AG09319 (cell line): ENCODE results near the gene NAT10.

DNA sequence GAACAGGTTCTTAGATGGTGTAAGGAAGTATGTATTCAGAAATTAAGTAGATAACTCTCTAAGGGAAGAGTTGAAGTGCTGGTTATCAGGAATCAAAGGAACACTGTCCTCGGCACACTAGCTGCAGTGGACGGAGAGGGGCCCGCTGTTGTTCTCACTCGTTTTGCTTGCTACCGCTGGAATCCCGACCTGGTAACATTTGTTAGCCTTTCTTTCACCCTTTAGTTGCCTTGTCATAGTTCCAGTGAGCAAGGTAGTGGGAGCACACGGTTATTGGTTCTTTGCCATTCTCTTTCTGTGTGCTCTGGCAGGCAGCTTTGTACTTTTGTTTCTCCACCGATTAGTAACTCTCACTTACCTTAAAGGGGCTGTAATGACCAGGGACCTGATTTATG lies 1.7 kb downstream of the DEPDC7 start:
- RRBS = no CpG with 5 or more reads among the region's 8 CpGs

DNA sequence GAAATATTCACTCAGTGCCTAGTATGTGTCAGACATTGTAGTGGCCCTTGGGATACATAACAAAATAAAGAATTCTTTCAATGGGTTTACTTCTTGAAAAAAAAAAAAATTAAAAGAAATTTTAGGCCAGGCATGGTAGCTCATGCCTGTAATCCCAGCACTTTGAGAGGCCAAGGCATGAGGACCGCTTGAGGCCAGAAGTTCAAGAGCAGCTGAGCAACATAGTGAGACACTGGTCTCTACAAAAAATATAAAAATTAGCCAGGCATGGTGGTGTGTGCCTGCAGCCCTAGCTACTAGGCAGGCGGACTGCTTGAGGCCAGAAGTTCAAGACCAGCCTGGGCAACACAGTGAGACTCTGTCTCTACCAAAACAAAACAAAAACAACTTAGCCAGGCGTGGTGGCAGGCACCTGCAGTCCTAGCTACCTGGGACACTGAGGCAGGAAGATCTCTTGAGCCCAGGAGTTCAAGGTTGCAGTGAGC lies 14.5 kb downstream of the CSTF3 start:
- RRBS = no CpG with 5 or more reads among the region's 3 CpGs

DNA sequence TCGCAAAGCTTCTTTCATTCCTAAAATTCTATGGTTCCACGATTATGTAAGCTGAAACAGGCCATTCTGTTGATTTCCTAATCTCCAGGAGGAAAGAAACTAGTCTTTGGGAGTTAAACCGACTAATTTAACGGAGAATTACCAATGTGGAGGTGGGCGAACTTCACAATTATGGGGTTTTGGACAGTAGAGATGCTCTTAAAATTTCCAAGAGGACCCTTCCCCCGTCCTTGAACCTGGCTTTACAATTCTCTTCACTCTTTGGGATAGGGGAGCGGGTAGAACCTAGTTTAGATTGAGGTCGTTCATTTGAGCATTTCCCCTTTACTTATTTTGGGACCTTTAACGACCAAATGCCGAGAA lies 599 bp upstream of the HIPK3 start:
- RRBS = no CpG with 5 or more reads among the region's 10 CpGs

GRCh38 chr11:33736126-33736295 lies 212 bp downstream of the CD59 start:
- RRBS = under 1% methylated on average over 10 of the region's 17 CpGs

DNA sequence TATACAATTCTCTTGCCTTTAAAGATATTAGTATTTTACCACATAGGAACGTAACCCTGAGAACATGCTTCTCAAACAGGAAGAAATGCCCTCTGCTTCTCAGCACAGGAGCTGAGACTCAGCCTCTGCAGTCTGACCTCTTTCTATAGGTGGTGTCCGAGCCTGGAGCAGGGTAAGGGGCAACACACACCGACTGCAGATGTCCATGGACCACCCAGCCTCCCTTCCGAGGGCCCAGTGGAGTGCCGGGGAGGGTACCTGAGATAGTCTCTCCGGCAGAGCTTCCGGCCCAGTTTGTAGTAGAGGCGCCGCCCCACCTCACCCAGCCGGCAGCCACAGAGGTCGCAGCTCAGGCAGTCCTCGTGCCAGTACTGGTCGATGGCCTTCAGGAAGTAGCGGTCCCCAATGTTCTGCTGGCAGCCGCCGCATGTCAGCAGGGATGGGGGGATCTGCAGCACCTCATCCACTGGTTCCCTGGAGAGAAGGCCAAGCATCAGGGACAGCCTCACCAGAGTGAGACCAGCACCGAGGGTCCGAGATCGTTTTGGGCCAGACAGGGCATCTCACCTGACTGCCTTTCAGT lies 27.4 kb downstream of the LMO2 start:
- RRBS = 94% methylated on average over 3 of the region's 19 CpGs

- RRBS = 1% methylated on average over 57 of the region's 100 CpGs
These were observed 22.3 kb downstream of the LMO2 start for GRCh38 chr11:33869322-33870325.

DNA sequence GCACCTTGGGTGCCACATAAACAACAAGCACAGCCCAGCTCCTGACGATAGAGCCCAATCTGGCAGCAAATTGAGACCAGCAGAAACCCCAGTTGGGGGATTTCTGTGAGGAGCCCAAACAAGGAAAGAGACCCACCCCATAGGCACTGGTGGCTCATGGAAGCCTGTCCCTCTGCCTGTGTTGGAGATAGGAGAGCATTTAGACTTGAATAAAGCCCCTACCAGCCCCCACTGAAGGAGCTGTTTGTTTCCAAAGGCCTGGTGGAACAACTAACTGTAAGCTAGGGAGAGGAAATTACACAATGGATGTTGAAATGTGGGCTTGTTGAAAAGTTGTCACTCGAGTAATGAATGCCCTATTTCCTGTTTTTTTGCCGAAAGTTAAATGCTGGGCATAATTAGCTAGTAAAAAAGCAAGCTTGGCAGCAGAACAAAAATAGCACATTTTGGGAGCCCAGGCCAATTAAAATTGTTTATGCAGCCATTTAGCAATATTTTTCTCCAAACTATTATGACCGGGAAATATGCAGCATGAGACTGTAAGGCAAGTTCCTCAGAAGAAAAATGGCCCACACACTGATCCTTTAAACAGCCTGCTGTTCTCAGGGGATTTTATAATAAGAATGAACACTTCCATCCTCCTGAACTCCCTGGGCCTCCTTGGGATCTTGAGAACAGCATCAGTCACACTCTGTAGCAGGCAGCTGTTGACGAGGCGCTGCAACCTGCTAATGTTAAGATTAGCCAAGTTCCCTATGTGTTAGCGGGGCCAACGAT lies 38.5 kb upstream of the LMO2 start:
- RRBS = no CpG with 5 or more reads among the region's 8 CpGs

DNA sequence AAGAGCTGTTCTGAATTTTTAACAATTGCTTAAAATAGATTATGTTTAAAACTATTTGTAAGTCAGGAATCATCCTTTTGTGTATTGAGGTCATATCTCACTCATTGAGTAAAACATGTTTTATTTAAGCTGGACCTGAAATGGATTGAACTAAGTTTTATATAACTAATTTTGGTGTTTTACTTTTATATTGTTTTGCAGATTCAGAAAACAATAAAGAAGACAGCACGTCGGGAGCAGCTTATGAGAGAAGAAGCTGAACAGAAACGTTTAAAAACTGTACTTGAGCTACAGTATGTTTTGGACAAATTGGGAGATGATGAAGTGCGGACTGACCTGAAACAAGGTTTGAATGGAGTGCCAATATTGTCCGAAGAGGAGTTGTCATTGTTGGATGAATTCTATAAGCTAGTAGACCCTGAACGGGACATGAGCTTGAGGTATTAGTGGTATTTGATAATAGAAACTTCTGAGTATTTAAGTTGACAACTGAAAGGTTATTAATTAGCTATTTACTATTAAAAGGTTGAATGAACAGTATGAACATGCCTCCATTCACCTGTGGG lies 24.6 kb downstream of the CAPRIN1 start:
- RRBS = no CpG with 5 or more reads among the region's 6 CpGs

DNA sequence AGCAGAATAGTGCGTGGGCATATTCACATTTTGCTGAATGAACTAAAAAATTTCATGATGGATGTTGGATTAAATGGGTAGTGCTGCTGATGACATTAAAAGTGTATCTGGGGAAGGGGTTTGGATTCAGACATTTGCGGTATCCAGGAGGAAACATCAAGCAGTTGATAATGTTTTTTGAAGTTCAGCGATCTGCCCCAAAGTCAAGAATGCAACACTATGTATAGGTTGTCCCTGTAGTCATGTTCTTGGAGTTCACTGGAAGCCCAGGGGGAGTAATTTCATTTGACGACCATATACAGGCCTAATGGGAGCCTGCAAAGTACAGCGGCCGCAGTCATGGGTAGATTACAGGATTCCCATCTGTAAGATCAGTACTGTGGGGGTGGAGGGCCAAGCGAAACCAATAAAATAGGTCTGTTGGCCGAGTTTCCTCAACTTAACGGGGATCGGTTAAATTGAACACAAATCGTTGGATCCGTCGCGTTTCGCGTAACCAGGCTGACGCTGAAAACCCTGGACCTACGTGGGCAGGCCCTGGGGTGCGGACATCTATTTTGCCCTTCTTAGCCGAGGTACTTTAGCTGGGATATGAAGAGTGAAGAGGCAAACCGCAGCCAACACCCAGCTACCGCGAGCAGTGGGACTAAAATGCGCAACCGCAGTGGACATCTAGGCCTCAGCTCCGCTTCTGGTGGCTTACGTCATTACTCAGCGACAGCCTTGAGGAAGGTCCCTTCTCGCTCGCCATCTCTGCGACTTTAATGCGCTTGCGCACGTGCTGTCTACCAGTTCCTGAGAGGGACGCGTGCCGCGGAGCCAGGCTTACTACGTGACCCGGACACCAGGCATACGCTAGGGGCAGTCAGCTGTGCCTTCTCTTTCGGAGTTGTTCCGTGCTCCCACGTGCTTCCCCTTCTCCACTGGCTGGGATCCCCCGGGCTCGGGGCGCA lies at the start of gene NAT10:
Gene NAT10, plus strand, starts transcription at position 791 of the 953 bp plus-strand sequence.
- RRBS = 0% methylated on average over 2 of the region's 47 CpGs

DNA sequence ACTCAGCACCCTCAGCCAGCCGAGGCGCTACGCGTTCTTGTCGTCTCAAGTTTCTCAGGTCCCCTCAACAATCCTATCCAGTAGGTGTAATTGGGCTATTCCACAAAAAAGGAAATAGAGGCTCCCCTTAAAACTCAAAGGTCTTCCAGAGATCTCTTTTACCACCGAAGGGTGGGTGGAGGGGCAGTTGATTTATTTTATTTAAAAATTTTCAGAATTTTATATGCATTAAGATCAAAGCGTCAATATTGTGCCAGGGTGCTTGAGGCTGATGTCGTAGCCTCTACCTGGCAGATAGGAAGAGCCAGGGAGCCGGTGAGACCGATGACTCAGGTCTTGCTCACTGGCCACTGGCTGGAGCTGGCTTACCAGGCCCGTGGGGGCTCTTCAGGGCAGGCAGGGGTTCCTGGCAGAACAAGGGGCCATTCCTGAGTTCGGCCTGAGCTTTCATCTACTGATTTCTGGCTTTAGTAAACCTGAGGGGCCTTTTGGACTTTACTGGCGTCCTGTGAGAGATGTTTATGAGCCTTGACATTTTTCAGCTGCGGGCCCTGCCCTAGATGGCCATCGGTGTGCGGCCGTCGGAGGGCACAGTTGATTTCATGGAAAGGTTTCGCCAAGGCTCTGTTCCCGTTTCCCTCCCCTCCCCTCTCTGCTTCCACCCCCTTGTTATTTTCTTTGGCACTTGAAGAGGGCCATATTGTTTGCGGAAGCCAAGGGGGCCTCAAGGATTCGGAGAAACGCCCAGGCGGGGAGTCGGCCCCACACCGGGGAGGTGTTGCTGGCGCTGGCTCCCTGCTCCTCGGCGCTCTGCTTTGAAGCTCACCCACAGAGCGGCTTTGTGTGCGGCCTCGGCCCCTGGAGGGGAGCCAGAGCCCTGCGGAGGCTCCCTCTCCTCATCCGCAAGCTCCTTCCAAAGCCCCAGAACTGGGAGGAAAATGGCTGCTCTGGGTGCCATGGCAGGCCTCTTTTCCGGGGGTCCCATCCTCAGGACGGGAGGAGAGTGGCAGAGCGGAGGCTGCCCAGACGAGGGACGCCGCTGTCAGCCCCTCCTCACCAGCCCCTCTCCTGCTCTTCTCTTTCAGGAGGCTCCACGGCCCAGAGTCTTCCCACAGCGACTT lies 17.8 kb downstream of the ELF5 start:
- RRBS = no CpG with 5 or more reads among the region's 42 CpGs

DNA sequence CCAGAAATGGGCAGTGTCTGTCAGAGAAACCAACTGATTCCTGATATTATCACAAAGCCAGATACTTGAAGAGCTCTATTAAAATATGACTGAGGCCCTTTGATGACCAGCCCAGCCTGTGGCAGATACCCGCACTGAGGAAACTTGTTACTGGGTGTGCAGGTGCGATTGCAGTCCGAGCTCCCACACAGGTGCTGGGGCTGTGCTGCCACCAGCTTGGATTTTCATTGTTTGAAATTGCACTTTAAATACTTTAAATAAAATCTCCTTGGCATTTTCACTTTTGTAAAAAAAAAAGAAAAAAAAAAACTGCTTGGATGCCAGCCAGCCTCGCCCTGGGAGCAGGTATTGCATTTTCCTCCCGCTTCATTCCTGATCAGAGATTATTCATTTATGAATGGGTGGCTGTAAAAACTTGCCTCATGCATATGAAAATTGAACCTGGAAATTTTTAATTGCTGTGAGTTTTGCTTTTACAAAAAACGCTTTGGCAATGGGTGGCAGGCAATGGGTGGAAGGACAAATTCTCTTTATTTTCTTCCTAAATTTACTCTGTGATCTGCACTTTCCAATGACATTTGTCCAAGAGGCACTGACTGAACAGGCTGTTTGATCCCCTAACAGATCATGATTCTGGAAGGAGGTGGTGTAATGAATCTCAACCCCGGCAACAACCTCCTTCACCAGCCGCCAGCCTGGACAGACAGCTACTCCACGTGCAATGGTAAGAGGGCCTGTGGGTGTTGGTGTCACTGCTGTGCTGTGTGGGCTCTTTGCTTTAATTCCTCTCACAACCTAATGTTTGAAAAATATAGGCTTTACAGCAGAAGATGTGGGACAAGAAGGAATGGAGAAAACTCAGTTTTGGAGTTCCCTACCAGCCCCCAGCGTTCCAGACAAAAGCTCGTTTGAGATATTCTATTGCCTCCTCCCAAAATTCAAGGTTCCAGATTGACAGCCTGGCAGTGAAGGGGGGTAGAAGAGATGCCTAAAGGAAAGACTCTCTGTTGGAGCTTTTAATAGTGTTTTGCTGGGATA lies 21.4 kb downstream of the EHF start:
- RRBS = no CpG with 5 or more reads among the region's 11 CpGs

DNA sequence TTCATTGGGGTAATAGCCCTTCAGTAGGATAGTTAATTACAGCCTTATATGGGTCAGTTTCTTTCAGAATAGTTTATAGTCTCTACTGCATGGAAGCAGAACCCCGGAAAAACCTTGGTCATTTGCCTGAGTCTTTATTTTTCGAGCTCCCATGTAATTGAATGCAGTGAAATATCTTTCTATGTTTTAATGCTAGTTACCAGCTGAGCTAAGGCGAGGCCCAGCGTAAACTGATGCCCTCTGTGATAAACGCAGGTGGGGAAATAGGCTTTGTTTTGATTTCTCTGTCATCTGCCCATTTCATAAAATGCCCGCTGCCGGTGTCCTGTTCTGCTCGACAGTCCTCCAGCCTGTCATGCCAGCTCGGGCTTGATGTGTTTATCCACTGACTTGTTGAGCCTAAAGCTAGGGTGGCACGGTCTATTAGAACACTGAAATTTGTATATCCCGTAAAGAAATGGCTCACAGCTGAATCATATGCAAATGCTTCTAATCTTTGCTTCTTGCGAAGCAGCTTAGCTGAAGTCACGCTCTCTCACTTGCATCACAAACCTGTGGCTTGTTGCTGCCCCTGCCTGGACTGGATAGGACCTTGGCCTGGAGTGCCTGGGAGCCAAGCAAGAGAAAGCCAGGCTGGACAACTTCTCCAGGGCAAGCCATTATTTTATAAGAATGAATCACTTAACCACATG lies 32.9 kb downstream of the EHF start:
- RRBS = no CpG with 5 or more reads among the region's 13 CpGs

GRCh38 chr11:34825217-34826233 lies 90.7 kb downstream of the APIP start:
- RRBS = no CpG with 5 or more reads among the region's 9 CpGs

DNA sequence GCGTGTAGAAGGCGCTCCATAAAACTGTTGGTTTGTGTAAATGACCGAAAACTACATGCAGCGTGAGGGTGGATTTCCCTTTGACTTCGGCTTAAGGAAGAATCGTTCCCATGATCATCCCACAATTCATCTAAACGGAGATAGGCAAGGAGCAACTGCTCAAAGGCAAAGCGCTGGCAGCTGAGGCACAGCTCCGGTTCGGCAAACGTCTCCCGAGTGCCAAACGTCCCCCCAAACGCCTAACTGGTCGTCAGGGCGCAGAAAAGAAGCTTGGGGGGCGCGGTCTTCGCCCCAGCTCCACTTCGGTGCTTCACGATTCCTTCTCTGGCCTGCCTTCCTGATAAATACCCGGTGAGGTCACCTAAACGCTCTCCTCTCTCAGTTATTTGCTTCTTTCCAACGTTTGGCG lies 587 bp downstream of the APIP start:
- RRBS = no CpG with 5 or more reads among the region's 25 CpGs

DNA sequence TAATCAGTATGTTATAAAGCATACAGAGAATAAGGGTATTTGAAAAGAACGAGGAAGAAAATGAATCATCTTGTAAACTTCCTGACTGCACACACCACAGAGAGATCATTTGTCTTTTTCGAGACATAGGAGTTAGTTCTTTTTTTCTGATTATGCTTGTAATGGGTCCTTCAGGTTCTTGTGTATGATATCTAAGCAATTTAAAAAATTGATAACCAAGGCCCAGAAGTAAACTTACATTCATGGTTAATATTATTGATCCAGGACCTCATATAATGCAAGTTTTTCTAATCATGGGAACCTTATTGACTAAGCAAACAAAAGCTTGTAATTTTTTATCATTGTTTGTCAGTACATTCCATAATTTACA lies 61.2 kb downstream of the PDHX start:
- RRBS = no CpG with 5 or more reads among the region's 2 CpGs

- RRBS = no CpG with 5 or more reads among the region's 7 CpGs
These were observed 97.2 kb downstream of the PDHX start for GRCh38 chr11:35013236-35014454.

DNA sequence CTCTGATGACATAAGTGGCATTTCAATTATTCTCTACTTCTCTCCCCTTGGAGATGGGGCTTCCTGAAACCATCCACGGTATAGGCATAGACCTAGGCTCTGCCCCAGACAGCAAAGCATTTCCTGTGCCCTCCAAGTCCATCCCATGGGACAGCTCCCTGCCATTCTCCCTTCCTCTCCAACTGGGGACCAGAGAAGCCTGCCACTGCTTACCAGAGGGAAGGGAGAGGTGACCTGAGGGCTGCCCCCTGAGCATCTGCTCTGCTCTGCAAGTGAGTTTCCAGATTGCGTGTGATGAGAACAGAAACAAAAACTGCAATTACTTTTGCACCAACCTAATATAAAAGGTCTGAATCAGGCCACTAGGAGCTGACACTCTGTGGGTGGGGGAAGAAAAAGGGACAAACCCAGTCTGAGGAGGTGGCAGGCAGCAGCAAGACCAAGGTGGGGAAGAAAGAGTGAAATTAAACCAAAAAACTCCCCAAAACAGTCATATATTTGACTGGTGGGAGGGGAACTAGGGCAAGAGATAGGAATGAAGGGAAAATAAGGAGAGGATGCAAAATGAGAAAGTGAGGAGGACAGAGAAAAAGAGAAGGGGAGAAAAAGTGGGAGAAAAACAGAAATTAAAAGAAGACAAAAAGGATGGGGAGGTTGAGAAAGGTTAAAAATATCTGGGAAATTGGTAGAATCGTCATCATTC lies 12.5 kb upstream of the CD44 start:
- RRBS = no CpG with 5 or more reads among the region's 3 CpGs

DNA sequence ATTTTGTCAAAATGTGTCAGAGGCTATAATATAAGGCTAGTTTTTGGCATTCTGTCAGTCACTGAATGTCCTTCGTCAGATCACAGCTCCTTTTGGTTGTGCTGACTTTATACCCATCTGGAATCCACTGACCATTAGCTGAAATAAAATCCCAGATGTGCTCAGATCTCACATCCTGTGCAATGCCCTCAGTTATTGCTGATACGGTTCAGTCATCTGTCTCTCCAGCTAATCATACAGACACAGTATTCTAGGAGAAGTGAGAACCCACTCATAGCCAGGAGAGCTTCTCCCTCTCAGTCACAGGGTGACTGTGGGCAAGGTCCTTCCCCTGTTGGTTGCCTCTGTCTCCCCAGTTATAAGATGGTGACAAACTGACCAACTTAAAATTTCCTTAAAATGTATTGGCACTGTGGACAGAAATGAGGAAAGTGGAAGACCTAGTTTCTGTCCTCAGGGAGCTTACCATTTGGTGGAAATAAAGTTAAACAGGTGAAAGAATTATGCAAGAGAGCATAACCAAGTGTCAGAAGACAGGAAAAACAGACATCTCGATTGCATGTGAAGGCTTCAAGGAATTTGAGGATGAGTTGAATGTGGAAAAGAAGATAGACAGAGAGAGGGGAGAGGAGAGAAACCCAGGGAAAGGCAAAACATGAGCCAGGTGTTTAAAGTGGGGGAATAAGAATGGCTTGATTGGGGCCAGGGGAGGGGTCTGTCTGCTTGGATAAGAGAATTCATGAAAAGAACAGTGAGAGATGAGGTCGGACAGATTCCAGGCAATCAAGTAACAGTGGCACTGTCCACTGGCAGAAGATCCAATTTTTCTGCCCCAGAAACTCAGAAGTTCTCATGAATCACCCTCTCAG lies 11.8 kb downstream of the CD44 start:
- RRBS = no CpG with 5 or more reads among the region's 4 CpGs